ENCODE measurements around a stretch of chr20.

GRCh38 chr20:39861525-39861782 lies 827.6 kb downstream of the MAFB start:
- RRBS, result no CpG with 5 or more reads among the region's 1 CpG

DNA sequence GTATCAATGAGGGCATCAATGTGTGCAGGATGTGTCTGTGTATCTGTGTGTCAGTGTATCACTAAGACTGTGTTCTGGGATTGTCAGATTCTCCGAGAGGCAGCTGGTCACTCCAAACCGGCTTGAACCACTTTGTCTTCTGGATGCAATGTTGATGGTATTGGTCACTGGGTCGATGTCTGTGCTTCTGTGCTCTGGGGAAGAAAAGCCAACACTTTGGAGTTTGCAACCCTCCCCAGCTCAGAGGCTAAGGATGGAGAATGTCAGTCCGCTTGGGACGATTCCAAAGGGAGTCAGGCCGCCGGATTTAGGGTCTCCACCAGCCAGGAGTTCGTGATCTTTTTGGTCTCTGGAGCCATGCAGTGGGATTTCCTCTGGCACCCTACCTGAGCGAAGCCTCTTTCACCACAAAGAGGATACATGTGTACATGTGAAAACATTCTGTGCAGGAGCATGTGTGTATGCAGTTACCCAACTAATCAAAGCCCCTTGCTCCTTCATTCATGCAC lies 5.1 kb downstream of the MAFB start:
- RRBS, result no CpG with 5 or more reads among the region's 9 CpGs

- RRBS, result no CpG with 5 or more reads among the region's 30 CpGs
These were observed 59.8 kb upstream of the TOP1 start for GRCh38 chr20:40968666-40969440.

GRCh38 chr20:41069841-41070322 lies 41.3 kb downstream of the TOP1 start:
- RRBS, result no CpG with 5 or more reads among the region's 5 CpGs

GRCh38 chr20:41095220-41096090 lies 41.9 kb upstream of the PLCG1 start:
- RRBS, result no CpG with 5 or more reads among the region's 5 CpGs

DNA sequence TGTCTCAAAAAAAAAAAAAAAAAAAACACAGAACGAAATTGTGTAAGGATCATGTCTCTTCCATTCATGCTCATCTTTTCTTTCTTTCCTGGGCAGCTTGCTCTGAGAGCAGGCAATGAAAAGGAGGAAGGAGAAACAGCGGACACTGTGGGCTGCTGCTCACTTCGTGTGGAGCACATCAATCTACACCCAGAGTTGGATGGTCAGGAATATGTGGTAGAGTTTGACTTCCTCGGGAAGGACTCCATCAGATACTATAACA lies 23.5 kb upstream of the PLCG1 start:
- RRBS, result no CpG with 5 or more reads among the region's 4 CpGs

DNA sequence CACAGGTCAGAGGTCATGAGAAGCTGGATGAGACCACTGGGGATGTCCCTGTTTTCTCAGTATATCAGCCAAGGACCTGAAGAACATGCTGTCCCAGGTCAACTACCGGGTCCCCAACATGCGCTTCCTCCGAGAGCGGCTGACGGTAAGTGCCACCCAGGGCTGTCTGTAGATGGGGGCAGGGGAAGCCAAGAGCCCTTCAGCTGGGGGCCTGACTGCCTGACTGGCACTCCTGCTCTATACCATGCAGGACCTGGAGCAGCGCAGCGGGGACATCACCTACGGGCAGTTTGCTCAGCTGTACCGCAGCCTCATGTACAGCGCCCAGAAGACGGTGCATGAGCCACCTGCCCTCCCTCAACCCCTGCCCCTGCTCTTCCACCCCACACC lies 25.0 kb downstream of the PLCG1 start:
- RRBS, result no CpG with 5 or more reads among the region's 11 CpGs

- RRBS, result no CpG with 5 or more reads among the region's 5 CpGs
These were observed 1.3 kb downstream of the CHD6 start for GRCh38 chr20:41616888-41617256.

- RRBS, result no CpG with 5 or more reads among the region's 5 CpGs
These were observed 51.9 kb upstream of the CHD6 start for GRCh38 chr20:41670016-41670502.

- RRBS, result no CpG with 5 or more reads among the region's 25 CpGs
These were observed 74.4 kb upstream of the CHD6 start for GRCh38 chr20:41692463-41693098.

DNA sequence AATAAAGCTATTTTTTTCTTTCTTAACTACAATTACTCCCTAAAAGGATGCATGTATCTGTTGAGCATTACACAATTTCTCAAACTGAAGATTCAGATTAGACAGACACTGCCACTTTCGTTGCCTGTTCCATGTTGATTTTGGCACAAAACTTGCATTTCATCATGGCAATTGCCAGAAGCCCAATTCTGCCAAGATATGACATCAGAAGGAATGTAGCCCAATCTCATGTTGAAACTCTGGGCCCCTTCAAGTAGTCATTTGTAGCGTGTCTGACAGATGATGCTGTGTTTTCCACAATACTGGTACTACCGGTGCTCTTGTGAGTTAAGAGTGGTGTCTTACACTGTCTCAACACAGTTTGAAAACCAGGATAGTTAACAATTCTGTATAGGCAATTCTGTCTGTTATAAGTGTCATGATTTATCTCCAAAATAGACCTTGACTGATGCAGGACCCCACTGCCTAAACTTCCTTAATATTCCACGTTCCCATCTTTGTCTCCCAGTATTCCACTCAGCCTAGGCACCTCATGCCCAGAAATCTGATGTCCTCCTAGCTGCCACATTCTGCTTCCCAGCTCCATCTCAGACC lies 705.3 kb downstream of the PTPRT start:
- RRBS, result no CpG with 5 or more reads among the region's 4 CpGs

- RRBS, result no CpG with 5 or more reads among the region's 6 CpGs
These were observed 1.4 kb upstream of the SRSF6 start for GRCh38 chr20:43456387-43456601.

GRCh38 chr20:43459553-43459980 lies 1.9 kb downstream of the SRSF6 start:
- RRBS, result no CpG with 5 or more reads among the region's 6 CpGs

- RRBS, result no CpG with 5 or more reads among the region's 2 CpGs
These were observed 4.8 kb downstream of the SRSF6 start for GRCh38 chr20:43462374-43463029.

DNA sequence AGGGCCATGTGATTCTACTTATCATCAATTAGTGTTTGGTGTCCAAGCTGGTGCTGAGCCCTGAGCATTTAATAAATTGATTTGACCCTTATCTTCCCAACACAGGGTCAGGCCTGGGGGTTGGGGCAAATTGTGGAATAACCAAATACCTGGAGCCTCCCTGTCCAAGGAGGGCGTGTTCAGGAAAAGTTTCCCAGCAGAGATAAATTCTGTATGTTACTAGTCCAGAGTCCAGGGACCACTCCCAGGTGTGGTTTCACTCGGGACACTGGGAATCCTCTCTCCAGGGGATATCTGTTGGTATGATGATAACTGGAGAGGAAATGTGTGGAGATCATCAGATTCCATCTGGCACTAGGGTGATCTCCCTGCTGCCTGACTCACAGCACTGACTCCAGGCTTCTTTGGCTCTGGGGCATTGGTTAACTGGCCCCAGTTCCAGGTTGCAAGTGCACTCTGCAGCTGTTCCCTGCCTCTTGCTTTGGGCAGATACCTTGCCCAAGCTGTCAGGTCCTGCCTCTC lies 3.8 kb upstream of the MYBL2 start:
- RRBS, result no CpG with 5 or more reads among the region's 2 CpGs

GRCh38 chr20:43942686-43943144 lies 28.1 kb downstream of the TOX2 start:
- RRBS, result no CpG with 5 or more reads among the region's 6 CpGs

- RRBS, result no CpG with 5 or more reads among the region's 12 CpGs
These were observed 44.6 kb downstream of the JPH2 start for GRCh38 chr20:44142332-44142766.

DNA sequence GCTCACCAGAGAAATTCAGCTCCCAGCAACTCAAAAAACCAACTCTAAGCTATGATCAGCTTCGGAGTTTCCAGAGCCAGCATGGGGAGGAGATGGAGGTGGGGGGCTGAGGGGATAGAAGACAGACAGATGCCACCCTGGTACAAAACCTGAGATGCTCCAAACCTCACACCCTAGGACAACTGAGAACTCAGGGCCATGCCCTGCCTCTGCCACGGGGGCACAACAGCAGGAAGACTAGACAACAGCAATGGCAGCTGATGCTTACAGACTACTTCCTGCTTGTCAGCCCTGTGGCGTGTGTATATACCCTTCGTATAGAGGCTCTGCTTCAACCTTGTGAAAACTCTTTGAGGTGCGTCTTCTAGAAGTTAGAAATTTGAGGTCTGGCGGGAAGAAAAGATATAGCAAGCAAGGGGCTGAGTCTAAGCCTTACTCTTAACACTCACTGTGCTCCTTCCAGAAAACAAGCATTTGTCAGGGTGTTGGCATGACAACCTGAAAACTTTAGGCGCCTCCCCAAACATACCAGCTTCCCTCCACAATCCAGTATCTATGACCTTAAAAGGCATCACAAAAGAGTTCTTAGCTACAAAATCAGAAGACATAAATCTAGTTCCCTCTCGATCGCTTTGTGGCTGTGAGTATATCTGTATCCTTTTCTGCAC lies 33.4 kb downstream of the JPH2 start:
- RRBS, result no CpG with 5 or more reads among the region's 9 CpGs

DNA sequence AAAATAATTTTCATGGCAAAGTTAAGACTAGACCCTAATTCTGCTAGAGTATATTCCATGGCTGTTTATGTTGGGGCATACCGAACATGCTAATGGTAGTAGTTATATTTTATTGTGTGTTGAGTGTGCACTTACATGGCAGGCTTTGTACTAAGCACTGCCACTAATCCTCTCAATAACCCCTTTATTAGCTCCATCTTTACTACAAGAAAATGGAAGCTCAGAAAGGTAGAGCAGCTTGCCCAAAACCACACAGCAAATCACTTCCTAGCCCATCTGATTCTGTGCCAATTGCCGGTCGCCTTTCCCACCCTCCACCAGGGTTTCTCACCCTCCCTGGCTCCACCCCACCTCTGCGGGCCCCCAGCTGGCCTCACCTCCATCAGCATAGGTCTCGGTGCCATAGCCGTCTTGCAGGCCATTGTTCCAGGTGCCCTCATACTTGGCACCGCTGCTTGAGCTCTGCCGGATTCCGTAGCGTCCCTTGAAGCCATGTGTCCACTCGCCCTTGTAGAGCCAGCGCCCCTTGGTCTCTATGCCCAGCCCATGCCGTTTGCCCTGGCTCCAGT lies 954 bp downstream of the JPH2 start:
- RRBS, result no CpG with 5 or more reads among the region's 13 CpGs